Transverse colon (tissue), 4 donors: ENCODE results near the genes TUFT1, LCE1E, SPRR2F, S100A9 and S100A7A.

DNA sequence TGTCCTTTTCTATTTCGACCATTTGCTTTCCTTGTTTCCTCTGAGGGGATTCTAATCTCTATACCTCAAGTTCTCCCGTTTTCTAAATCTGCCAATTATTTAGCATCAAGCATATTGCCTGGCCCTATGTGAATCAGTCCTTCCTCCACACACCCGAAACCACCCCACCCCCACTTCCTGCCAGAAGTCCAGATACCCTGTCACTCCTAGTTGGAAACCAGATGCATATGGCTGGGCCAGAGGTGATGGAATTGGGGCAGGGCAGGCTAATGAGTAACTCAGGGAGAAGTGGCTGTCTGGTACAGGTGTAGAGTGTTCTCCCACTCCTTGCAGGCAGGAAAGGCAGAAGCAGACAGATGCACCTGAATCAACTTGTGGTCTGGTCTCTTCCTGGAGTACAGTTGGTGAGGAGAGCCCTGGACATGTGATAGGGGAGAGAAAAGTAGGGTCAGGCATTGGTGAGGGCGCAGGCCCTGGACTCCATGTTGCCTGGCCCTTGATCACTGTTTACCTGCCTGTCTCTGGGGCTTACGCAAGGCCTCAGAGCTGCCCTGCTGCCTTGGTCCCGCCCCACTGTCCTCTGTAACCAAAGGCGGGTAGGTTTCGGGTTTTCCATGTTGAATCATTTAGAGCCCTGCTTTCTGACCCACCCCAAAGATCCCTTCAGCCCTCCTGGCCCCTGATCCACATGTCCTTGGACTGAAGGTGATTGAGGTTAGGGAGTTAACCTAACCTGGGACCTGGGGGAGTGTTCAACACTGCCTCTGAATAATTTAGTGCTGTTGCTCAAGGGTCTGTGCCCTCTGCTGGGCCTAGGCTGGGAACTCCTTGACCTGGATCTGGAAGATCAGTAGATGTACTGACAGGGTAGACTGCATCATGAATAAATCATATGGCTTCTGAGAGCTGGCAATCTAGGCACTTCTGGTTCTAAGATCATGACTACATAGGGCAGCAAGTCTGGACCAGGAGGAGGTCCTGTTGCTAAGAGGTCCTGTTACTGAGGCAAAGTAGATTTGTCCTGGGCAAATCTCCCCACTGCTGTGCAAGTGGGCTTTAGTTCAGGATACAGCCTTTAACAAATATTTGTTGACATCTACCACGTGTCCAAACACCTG, 2.7 kb downstream of the CGN start:
- PRO-cap: bidirectional peak, plus-strand start at position 332 of the sequence, minus-strand start at position 135 of the sequence; bidirectional peak, plus-strand start at position 629 of the sequence, minus-strand start at position 505 of the sequence
- RAMPAGE, long total RNA, 4 experiments: start-site peak on the minus strand in 1 of 4 experiments, centred at position 165 of the sequence, 10 reads per replicate

DNA sequence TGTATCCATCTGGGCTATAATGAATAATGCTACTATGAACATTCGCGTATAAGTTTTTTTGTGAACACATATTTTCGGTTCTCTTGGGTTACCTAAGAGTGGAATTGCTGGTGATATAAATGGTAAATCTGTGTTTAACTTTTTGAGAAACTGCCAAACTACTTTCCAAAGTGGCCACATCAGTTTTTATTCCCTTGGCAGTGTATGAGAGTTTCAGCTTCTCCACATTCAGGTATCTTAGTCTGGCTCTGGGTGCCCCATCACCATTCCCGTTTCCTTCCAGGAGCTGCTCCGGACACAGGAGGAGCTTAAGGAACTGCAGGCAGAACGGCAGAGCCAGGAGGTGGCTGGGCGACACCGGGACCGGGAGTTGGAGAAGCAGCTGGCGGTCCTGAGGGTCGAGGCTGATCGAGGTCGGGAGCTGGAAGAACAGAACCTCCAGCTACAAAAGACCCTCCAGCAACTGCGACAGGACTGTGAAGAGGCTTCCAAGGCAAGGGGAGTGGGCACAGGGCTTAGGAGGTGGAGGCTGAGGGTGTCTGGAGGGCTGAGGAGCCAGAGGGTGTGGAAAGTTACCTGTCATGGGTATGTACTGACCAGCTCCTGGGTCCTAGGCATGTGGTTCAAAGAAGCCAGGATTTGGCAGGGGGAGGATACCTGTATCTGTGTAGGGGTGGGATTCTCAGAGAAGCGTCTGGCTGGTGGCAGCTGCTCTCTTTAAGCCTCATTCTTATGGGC, 10.9 kb upstream of the TUFT1 start:
- PRO-cap: no peak
- RAMPAGE, long total RNA, 4 experiments: no peak in any of the 4 experiments

DNA sequence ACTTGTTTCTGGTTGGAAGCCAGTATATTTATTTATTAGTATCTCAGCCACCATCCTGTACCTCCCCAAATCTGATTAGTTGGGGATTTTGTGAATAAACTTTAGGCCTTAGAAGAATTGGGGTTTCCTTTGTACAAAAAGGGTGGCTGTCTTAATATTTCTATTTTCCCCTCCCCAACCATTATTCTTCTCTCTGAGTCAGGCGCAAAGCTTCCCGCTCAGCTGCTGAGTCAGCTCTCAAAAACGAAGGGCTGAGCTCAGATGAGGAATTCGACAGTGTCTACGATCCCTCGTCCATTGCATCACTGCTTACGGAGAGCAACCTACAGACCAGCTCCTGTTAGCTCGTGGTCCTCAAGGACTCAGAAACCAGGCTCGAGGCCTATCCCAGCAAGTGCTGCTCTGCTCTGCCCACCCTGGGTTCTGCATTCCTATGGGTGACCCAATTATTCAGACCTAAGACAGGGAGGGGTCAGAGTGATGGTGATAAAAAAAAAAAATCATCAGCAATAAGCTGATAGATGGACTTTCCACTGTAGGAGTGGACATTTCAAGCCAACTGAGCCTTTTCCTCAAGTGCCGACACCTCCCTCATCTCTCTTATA, 3.0 kb upstream of the TUFT1 start:
- PRO-cap: no peak
- RAMPAGE, long total RNA, 4 experiments: no peak in any of the 4 experiments

DNA sequence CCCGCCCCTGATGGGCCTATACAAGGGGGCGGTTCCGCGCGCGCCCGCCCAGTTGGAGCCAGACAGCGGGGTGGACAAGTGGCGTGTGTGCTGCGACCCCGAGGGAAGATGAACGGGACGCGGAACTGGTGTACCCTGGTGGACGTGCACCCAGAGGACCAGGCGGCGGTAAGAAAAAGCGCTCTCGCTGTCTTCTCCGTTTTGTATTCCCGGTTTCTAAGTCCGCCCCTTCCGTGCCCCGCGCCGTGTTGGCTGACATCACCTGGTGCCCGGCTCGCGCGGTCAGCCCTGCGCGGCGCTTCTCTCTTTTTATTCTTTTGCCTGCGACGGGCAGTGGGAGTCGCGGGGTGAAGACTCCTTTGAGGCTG, at the start of gene TUFT1:
TUFT1 (plus strand) TSS at position 51 of the 368 bp plus-strand sequence.
- PRO-cap: bidirectional peak, plus-strand start at position 51 of the sequence, minus-strand start outside the sequence
- RAMPAGE, long total RNA, 4 experiments: start-site peak on the plus strand in 4 of 4 experiments, centred at positions 51 to 96 of the sequence, 57 to 181 reads per replicate

DNA sequence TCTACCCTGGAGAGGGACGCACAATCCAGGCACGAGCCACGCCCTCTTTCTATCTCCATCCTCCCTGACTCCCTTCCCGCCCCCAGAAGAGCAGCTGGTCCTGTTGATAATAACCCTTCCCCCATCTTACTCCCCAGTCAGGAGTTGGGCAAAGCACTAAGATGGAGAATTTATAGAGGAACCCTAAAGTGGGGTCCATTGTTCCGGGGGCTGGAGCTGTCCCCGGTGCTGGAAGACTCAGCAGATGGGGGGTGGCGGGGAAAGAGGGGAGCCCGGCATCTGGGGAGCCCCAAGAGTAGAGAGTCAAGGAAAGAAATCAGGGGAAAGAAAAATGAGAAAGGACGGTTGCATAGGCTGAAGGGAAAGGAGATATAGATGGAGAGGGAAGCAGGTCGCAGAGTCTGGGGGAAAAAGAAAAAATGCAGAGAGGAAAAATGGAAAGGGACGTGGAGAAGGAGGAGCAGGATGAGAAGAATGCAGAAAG, 327 bp upstream of the CELF3 start:
- PRO-cap: no peak
- RAMPAGE, long total RNA, 4 experiments: no peak in any of the 4 experiments

- PRO-cap: bidirectional peak, plus-strand start at chr1:151988758, minus-strand start at chr1:151988466
- RAMPAGE, long total RNA, 4 experiments: no peak in any of the 4 experiments
Measured at GRCh38 chr1:151988215-151988575, 5.5 kb downstream of the S100A10 start.

- PRO-cap: bidirectional peak, plus-strand start at chr1:151993211, minus-strand start at chr1:151993042
- RAMPAGE, long total RNA, 4 experiments: no peak in any of the 4 experiments
Measured at GRCh38 chr1:151992931-151993583, 602 bp downstream of the S100A10 start.

DNA sequence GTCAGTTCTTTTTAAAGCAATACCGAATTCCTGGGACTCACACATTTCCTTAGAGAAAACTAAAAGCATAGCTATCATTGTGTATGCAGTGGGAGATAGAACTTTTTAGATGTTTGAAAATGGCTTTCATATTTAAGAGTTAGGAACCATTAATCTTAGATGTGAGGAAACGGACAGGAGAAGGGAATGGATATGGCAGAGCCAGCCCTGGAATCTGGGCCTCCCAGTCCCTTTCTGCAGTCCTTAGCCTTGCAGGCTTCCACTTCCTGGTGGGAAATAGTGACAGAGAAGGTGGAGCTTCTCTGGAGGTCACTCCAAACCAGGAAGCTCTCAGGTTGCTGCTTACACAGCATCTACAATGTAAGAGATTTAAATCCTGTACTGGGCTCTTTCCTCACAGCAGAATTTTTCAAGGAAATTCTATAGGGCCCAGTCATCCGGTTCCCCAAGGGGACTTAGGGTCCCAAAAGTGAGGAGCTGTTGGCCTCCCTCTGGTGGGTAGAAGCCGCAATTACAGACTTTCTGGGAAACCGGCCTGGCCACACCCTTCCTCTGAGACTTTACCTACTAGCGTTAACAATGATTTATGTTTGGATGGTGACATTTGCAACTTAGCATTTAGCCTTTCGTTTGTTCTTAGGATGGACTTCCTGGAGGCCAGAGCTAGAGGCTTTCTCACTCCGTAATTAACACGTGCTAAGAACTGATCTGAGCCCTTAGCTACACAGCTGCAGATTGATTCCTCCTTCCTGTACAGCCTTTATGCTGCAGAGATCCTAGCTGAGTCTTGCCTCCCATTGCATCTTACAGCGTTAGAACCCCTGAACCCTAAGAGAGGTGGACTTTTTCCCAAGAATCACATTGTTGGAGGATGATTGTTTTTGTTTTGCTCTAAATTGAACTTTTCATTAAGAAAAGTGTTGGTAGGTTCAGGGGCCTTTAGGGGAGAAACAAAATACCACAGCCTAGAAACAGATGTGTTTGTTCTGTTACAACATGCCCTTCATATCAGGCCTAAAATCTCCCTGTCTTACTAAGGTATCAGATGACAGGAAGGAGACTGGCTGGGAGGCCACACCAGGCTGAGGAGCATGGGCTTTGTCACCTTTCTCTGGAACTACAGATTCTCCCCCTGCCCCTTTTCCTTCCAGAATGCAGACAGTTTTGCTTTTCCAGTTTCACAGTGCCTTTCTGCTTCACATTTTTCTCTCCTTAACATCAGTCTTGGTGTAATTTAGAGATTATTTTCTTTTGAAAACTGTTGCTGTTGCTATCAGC, 2.1 kb downstream of the S100A11 start:
- PRO-cap: bidirectional peak, plus-strand start at position 322 of the sequence, minus-strand start at position 216 of the sequence; unidirectional peak, plus-strand start at position 646 of the sequence; unidirectional peak, plus-strand start at position 699 of the sequence; unidirectional peak, plus-strand start at position 1,044 of the sequence
- RAMPAGE, long total RNA, 4 experiments: no peak in any of the 4 experiments

DNA sequence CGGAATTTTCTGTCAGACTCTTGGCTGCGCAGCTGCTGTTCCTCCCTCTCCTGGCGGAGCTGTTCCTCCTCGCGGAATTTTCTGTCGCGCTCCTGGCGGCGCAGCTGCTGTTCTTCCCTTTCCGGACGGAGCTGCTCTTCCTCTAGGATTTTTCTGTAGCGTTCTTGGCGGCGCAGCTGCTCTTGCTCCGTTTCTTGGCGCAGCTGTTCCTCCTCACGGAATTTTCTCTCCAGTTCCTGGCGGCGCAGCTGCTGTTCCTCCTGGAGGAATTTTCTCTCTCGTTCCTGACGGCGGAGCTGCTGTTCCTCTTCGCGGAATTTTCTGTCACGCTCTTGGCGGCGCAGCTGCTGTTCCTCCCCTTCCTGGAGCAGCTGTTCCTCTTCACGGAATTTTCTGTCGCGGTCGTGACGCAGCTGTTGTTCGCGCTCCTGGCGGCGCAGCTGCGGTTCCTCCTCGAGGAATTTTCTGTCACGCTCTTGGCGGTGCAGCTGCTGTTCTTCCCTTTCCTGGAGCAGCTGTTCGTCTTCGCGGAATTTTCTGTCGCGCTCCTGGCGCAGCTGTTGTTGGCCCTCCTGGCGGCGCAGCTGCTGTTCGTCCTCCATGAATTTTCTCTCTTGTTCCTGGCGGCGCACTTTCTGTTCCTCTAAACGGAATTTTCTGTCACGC, 7.3 kb downstream of the TCHH start:
- PRO-cap: no peak
- RAMPAGE, long total RNA, 4 experiments: no peak in any of the 4 experiments

- PRO-cap: no peak
- RAMPAGE, long total RNA, 4 experiments: start-site peak on the plus strand in 2 of 4 experiments, at chr1:152189303-152189503 at its widest, 7 to 11 reads per replicate
Measured at GRCh38 chr1:152188722-152189749, 30.0 kb upstream of the RPTN start.

GRCh38 chr1:152481714-152482740, 28.6 kb upstream of the LCE5A start:
- PRO-cap: no peak
- RAMPAGE, long total RNA, 4 experiments: no peak in any of the 4 experiments

DNA sequence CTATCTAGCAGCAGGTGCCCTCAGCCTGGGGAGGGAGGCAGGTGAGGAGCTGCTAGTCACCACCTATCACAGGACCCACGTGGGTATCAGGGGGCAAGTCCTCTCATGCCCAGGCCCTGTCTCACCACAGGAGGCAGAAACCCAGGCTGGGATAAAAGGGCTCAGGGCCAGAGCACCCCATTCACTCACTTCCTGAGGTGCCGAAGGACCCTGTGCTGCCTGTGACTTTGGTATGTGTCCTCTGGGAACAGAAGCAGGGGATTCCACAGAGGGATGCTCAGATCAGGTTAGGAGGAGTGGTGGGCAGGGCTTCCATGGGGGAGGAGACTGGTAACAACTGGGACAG, at the start of gene LCE1E:
LCE1E (plus strand) TSS at position 180 of the 346 bp plus-strand sequence.
- PRO-cap: no peak
- RAMPAGE, long total RNA, 4 experiments: no peak in any of the 4 experiments

GRCh38 chr1:152905978-152906832, 2.1 kb upstream of the IVL start:
- PRO-cap: no peak
- RAMPAGE, long total RNA, 4 experiments: no peak in any of the 4 experiments

DNA sequence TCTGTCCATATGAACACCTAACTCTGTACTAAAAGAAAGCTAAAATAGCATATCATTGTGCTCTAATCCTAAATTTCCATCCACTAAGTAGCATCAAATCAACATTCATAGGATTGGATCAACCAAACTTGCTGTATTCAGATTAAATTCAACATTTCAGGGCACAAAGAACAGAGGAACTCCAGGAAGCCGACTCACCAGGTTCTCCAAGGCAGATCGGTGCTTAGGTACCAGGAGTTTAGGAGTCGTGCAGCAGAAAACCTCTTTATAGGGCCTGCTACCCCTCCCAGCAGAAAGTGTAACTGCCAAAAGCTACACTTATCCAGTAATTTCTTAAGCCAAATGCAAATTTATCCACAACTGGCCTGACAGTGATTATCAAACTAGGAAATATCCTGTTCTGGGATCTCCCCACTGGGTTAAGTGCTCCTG, at the start of gene SPRR2F:
SPRR2F (minus strand) TSS at position 241 of the 432 bp plus-strand sequence.
- PRO-cap: no peak
- RAMPAGE, long total RNA, 4 experiments: no peak in any of the 4 experiments

DNA sequence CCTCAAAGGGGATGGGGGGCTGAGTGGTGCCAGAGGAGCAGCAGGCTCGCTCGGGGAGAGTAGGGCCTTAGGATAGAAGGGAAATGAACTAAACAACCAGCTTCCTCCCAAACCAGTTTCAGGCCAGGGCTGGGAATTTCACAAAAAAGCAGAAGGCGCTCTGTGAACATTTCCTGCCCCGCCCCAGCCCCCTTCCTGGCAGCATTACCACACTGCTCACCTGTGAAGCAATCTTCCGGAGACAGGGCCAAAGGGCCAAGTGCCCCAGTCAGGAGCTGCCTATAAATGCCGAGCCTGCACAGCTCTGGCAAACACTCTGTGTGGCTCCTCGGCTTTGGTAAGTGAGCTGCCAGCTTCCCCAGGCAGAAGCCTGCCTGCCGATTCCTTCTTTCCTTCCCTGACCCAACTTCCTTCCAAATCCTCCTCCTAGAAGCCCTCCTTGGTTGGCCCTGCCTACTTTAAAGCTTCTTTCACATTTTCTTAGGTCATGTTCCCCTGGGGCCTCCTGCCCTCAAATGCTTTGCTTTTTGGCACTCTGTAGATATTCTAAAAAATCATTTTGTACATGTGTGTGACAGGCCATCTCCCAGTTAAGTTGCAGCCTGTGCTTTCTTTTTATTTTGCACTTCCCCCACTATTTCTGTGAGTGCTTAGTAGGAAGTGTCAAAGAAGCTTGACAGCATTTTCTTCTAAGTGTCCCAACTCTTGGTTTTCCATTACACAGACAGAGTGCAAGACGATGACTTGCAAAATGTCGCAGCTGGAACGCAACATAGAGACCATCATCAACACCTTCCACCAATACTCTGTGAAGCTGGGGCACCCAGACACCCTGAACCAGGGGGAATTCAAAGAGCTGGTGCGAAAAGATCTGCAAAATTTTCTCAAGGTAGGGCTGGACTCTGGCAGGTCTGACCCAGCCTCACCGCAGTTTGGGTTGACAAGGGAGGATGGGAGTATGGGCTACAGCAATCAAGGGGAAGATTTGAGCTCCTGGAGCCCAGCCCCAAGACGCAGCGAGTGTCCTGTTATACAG, at the start of gene S100A9:
S100A9 (plus strand) TSS at position 310 of the 1,036 bp plus-strand sequence.
- PRO-cap: unidirectional peak, plus-strand start at position 310 of the sequence
- RAMPAGE, long total RNA, 4 experiments: start-site peak on the plus strand in 4 of 4 experiments, centred at positions 307 to 803 of the sequence, 11 to 53 reads per replicate

DNA sequence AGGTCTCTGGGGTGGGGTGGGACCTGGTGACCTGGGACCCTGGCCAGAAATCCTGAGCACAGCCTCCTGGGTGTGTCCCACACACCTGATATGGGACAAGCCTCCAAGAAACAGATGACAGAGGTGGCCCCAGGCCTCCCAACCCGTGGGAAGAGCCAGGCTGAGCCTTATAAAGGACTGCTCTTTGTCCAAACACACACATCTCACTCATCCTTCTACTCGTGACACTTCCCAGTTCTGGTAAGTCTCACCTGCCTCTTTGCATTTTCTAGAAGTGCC, at the start of gene S100A7A:
S100A7A (plus strand) TSS at position 197 of the 279 bp plus-strand sequence.
- PRO-cap: no peak
- RAMPAGE, long total RNA, 4 experiments: no peak in any of the 4 experiments

- PRO-cap: no peak
- RAMPAGE, long total RNA, 4 experiments: no peak in any of the 4 experiments
Measured at GRCh38 chr1:153510823-153511244, 25.0 kb downstream of the S100A6 start.

GRCh38 chr1:153531882-153533115, 3.5 kb downstream of the S100A6 start:
- PRO-cap: bidirectional peak, plus-strand start at chr1:153532448, minus-strand start at chr1:153532343; bidirectional peak, plus-strand start at chr1:153532870, minus-strand start at chr1:153532604
- RAMPAGE, long total RNA, 4 experiments: no peak in any of the 4 experiments

DNA sequence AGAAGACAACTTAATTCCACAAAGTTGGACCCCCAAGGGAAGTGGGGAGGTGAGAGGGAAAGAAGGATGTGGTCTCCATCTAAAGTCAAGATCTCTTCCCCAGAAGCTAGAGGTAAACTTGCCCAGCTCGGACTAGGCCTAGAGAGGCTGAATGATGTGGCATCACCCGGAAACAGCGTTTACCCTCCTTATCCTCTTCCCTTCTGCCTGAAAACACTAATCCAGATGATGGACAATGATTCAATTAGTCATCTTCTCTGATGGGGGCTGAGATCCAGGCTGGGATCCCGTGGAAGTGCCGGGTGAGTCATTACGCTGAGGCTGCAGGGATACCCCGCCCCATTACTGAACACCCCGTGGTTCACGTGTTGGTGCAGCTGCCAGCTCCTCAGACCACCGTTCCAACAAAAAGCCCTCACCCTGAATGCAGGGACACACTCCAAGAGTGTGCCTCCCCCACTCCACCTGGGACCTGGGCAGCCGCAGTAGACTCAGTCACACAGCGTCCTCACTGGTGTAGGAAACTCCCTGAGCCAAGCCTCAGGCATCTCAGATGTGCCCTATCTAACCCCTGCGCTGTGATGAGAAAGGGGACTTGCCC, 2.1 kb downstream of the S100A6 start:
- PRO-cap: bidirectional peak, plus-strand start at position 357 of the sequence, minus-strand start at position 205 of the sequence
- RAMPAGE, long total RNA, 4 experiments: no peak in any of the 4 experiments

GRCh38 chr1:153567000-153567442, 1.4 kb upstream of the S100A2 start:
- PRO-cap: no peak
- RAMPAGE, long total RNA, 4 experiments: no peak in any of the 4 experiments